Thoracic aorta endothelial cell (primary cell): ENCODE data around the genes FGD6 and SNRPF.

GRCh38 chr12:95173313-95174203 lies 43.7 kb downstream of the FGD6 start:
- CAGE, long polyA plus RNA: no peak

- CAGE, long polyA plus RNA: no peak
Measured at GRCh38 chr12:95216877-95217723, at the start of gene FGD6. TSS of gene FGD6 (minus strand) at chr12:95217467.

DNA sequence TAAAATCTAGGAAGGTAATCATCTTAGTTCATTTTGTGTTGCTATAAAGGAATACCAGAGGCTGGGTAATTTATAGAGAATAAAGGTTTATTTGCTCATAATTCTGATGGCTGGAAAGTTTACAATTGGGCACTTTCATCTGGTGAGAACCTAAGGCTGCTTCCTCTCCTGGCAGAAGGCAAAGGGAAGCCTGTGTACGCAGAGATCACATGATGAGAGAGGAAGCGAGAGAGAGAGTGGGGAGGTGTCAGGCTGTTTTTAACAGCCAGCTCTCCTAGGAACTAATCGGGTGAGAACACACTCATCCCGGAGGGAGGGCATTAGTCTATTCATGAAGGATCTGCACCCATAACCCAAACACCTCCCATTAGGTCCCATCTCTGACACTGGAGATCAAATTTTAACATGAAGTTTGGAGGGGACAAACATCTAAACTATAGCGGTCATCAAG lies 45.5 kb upstream of the METAP2 start:
- CAGE, long polyA plus RNA: no peak

GRCh38 chr12:95472905-95473728 lies 835 bp upstream of the METAP2 start:
- CAGE, long polyA plus RNA: no peak

- CAGE, long polyA plus RNA: no peak
Measured at GRCh38 chr12:95546200-95546995, 4.9 kb downstream of the USP44 start.

DNA sequence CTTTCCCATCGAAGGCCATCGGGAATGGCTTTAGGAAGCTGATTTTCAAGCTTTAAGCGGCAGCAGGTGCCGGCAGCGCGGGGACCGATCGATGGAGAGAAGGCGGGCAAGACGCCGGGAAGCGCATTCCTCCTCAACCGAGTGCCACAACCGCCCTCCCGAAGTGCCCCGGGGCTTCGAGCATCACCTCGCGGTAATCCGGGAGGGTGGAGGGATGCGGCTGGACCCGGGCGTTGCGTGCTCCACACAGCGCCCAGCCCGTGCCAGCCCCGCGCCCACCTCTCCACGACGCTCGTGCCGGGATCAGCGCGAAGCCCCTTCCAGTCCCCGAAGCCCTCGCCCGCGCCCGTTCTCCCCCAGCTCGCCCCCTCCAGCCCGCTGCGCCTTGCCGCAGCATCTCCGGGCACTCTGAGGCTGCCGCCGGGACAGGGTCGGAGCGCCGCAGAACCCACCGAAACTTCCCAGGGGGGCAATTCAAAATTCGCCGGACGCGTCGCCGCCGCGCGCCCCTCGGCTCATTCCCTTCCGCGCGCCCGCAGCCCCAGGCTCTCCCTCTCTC lies 3.1 kb downstream of the USP44 start:
- CAGE, long polyA plus RNA: no peak

GRCh38 chr12:95733106-95733354 lies 57.5 kb downstream of the NTN4 start:
- CAGE, long polyA plus RNA: no peak

GRCh38 chr12:95791232-95791875 lies 790 bp upstream of the NTN4 start:
- CAGE, long polyA plus RNA: no peak

DNA sequence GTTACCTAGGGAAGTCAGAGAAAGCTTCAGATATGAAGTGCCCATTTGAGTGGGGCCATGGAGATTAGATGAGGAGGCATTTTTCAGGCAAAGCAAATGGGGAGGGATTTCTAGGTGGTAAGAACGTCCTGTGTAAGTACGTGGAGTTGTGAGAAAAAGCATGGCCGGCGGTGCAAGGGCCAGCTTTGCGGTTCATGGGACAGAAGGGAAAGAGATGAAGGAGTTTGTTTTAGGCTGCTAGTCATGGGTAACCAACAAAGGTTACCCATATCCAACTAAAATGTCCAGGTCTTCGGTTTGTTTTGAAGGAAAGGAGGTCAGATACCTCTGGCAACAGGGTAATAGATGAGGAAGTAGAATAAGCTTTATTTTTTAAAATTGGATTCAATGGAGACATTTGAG lies 10.1 kb upstream of the SNRPF start:
- CAGE, long polyA plus RNA: no peak

GRCh38 chr12:95858566-95859405 lies at the start of gene SNRPF:
TSS of gene SNRPF (plus strand) at chr12:95858952.
- CAGE, long polyA plus RNA: no peak

GRCh38 chr12:95861020-95861507 lies 2.3 kb downstream of the SNRPF start:
- CAGE, long polyA plus RNA: no peak

- CAGE, long polyA plus RNA: no peak
Measured at GRCh38 chr12:96047398-96048377, 12.3 kb upstream of the LTA4H start.

- CAGE, long polyA plus RNA: no peak
Measured at GRCh38 chr12:96093877-96094820, 58.8 kb upstream of the LTA4H start.

DNA sequence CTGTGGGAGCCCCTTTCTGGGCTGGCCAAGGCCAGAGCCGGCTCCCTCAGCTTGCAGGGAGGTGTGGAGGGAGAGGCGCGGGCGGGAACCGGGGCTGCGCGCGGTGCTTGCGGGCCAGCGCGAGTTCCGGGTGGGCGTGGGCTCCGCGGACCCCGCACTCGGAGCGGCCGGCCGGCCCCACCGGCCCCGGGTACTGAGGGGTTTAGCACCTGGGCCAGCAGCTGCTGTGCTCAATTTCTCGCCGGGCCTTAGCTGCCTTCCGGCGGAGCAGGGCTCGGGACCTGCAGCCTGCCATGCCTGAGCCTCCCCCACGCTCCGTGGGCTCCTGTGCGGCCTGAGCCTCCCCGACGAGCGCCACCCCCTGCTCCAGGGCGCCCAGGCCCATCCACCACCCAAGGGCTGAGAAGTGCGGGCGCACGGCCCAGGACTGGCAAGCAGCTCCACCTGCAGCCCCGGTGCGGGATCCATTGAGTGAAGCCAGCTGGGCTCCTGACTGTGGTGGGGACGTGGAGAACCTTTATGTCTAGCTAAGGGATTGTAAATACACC lies 73.5 kb upstream of the LTA4H start:
- CAGE, long polyA plus RNA: no peak

DNA sequence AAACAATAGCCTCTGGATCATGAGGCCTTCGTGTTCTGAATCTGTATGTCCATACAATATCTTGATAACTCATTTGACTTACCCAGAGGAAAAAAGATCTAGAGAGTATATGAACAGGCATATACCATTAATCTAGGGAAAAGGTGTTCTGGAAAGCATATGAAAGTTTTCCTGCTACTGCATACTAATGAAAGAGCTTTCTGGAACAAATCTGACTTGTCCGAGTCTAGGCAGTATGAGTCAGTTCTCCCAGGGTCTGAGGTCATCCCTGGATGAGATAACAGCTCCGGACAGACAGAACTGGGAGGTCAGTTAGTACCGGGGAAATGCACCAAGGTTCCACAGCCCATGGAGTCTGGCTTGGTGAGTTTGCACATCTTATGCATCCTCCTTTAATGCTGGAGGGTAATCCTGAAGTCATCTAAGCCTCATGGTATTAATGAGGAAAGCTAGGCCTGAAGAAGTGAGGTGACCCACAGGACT lies 52.7 kb upstream of the ELK3 start:
- CAGE, long polyA plus RNA: no peak

DNA sequence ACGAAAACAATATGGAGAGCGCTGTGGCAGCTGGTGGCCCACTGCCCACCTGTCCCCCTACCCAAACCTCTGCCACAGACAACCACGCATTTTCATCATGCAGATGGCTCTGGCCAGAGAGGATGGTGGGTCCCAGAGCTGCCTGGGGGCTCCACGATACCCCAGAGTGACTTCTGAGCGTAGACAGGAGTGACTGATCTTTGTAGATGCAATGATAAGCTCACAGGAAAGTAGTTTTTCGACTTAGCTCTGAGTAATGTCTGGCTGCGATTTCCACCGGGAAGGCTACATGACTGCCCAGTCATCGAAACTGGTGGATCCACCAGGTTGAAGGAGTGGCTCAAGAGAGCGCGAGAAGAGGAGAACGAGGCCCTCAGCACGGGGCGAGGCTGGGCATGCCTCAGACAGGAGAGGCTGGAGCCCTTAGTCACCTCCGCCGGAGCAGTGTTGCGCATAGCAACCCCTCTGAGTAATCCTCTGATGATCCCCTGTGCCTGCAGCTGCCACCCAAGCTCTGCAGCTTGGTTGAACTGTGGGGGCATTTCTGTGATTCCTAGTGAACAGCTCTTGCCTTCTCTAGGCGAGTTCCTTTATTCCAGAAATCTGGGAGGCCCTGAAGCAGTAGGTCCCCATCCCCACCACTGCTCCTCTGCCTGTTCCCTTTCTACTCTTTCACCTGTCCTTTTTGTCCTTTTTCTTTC lies 25.5 kb downstream of the ELK3 start:
- CAGE, long polyA plus RNA: no peak

DNA sequence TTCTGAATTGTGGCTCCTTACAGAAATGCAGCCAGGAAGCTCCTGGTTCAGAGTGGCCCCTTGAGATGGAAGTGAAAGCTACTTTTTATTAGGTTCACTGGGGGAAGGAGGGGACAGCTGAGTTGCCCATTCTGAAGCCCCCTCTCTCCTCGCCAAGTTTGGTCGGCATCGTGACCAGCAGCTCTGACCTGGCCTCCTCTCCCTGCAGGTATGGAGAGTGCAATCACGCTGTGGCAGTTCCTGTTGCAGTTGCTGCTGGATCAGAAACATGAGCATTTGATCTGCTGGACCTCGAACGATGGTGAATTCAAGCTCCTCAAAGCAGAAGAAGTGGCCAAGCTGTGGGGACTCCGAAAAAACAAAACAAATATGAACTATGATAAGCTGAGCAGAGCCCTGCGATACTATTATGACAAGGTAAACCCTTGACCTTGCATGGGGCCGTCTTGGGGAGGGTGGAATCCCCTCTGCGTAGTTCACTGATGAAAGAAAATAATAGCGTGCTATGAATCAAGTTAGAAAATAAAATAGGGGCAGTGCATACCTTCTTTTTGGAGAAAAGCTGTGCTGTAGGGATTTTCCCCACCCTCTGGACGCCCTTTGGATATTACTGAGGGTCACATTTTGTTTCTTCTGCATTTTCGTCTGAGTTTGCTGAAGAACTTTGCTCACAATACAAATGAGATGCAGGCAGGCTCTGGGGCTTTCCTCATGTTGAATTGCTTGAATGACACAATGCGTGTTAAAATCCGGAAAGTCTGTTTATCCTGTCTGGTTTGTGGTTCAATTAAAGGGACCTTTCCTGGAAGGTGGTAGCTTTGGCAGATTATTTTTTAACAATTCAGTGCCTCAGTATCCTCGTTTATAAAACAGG lies 29.4 kb downstream of the ELK3 start:
- CAGE, long polyA plus RNA: no peak

- CAGE, long polyA plus RNA: no peak
Measured at GRCh38 chr12:96241634-96242353, 47.6 kb downstream of the ELK3 start.

- CAGE, long polyA plus RNA: no peak
Measured at GRCh38 chr12:96271408-96272395, 77.5 kb downstream of the ELK3 start.

GRCh38 chr12:96327377-96327589 lies 73.0 kb downstream of the CDK17 start:
- CAGE, long polyA plus RNA: no peak